Panc1 (cell line): Measurements from ENCODE around the gene CCDC70.

DNA sequence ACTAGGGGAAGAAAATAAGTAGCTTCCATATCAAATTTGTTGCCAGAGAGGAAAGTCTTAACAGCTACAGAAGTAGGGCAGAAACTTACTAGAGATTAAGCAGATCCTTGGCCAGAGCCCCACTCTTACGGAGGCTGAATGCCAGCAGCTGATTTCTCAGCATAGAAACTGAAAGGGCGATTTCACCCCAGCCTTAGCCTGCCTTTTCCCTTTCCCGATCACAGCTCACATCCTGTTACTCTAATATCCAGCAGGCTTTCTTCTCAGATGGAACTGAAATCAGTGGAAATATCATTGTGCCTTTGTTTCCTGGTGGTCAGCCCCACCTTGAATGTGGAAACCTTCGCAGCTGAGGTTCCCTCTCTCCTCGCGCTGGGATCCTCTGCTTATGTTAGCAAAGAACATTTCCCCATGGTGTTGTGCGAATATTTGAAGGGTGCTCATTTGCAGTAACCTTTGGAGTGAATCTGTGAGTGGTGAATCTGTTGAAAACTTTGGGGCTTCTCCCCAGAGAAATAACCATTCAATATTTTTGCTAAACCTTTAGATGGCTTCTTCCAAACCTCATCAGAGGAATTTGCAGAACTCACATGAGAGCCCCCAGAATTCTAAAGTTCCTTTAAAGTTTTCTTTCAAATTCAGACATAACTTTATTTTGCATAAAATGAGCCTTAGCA, 8.5 kb downstream of the FAM124A start:
- RRBS, 2 experiments = no CpG with 5 or more reads among the region's 7 CpGs

GRCh38 chr13:51375884-51376322, 36.4 kb downstream of the SERPINE3 start:
- RRBS, 2 experiments = no CpG with 5 or more reads among the region's 4 CpGs

DNA sequence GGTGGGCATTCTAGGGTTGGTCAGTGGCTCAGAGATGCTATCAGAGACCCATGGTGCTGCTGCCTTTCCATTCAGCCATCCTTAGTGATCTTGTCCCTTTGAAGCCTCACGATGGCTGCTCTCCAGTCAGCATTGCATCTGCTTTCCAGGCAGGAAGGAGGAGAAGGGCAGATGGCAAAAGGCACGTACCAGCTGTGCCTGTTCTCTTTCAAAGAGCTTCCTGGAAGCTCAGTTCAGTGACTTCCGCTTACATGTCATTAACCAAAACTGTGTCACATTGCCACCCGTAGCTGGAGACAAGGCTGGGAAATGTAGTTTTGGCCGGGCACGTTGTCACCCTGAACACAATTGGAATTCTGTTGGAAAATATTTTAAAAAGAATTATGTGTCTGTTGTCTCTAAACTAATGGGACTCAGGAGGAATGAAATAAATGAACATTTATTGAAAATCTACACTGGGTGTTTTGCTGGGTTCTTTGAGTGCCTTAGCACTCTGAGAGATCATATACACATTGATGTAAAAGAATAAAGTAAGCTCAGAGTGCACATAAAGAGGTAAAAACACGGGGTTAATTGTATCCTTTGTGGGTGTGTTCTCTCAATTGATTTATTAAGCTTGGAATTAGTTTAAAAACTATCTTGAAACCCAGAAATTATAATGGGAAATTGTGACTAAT, 30.3 kb downstream of the WDFY2 start:
- RRBS, 2 experiments = no CpG with 5 or more reads among the region's 7 CpGs

GRCh38 chr13:51646001-51646785, 61.9 kb downstream of the WDFY2 start:
- RRBS, 2 experiments = no CpG with 5 or more reads among the region's 10 CpGs

- RRBS, 2 experiments = no CpG with 5 or more reads among the region's 4 CpGs
Measured at GRCh38 chr13:51861739-51862428, at the start of gene CCDC70. Gene CCDC70, plus strand, starts transcription at chr13:51861969.

DNA sequence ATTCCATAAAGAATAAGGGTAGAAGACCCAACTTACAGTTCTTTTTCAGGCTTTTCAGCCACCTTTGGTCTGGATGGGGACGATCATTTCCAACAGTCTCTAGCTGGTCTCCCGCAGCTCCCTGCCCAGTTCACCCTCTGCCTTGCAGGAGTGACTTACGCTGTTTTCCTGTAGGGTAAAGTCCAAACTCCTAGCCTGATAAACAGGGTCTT, 4.9 kb downstream of the ATP7B start:
- RRBS, 2 experiments = no CpG with 5 or more reads among the region's 3 CpGs

DNA sequence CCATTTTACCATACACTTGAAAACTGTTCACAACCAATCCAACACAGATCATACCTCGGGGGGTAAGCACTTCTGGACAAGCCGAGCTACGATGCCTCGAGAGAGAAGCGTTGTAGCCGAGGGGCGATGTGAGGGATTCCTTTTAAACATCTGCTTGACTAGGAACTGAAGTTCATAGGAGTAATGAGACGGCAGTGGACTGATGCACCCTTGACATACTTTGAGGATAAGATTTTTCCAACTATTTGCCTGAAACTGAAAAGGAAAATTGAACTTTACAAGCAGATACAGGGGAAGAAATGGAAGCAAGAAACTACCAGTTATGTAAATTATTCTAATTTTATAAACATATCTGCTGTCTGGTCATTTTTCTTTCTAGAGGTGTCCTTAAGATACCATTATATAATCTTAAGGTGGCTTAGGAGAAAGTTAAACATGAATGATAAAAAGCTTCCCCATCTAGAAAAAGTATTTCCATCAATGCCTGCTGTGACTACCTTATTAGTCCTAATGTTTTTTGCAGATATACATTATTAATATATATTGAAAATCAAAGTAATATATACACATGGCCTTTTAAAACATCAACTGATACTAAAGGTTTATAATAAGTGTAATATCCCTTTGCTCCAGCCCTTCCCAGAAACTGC, 14.6 kb downstream of the NEK3 start:
- RRBS, 2 experiments = no CpG with 5 or more reads among the region's 8 CpGs

- RRBS, 2 experiments = 58 to 59% methylated on average over 6 to 12 of the region's 18 CpGs
Measured at GRCh38 chr13:52739246-52739437, 478 bp downstream of the CNMD start.

DNA sequence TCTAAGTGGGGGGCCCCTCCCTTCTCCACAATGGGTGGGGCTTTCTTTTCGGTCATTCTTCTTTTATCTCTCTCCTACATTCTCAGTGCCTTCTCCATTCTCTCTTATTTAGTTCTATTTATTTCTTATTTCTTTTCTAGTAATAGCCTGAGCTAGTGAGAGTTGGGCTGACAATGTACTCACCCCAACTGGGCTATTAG, 331.4 kb downstream of the OLFM4 start:
- RRBS, 2 experiments = no CpG with 5 or more reads among the region's 1 CpG

- RRBS, 2 experiments = no CpG with 5 or more reads among the region's 3 CpGs
Measured at GRCh38 chr13:55879718-55880179, 1261.0 kb upstream of the PRR20A start.

GRCh38 chr13:57634197-57635201, 3.0 kb downstream of the PCDH17 start:
- RRBS, 2 experiments = 78 to 91% methylated on average over 4 of the region's 75 CpGs

- RRBS, 2 experiments = no CpG with 5 or more reads among the region's 1 CpG
Measured at GRCh38 chr13:59638431-59638932, 525.2 kb downstream of the DIAPH3 start.

DNA sequence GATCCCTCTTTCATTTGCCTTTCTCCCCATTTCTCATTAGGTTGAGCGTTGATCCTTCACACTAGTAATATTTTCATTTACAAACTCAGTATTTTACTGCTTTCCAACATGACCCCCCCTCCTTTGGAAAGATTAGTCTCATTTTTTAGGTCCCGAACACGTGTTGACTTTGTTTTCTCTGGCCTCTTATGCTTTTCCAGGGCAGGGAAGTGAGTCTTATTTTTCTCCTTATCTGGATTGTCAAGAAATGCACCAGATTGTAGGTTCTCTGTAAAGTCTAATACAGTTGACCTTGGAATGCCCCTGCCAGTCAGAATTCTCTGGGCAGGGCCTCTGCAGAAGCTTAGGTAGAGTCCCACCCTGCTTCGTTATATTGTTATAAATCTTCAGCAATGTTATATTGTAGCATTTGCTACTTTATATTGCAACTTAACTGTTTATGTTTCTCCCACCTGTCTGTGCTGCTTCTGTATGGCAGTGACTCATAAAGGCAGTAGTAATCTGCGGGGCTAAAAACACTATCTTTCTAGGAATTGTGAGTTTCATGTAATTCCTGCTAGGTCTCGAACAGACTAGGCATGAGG, 2.0 kb downstream of the TDRD3 start:
- RRBS, 2 experiments = no CpG with 5 or more reads among the region's 6 CpGs

DNA sequence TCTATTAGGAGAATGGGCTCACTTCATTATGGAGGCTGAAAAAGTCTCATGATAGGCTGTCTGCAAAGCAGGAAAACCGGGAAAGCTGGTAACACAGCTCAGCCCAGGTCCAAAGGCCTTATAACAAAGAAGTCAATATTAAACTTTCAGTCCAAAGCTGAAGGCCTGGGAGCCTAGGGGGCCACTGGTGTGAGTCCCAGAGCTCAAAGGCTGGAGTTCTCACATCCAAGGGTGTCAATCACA, 249.0 kb upstream of the PCDH20 start:
- RRBS, 2 experiments = no CpG with 5 or more reads among the region's 1 CpG

DNA sequence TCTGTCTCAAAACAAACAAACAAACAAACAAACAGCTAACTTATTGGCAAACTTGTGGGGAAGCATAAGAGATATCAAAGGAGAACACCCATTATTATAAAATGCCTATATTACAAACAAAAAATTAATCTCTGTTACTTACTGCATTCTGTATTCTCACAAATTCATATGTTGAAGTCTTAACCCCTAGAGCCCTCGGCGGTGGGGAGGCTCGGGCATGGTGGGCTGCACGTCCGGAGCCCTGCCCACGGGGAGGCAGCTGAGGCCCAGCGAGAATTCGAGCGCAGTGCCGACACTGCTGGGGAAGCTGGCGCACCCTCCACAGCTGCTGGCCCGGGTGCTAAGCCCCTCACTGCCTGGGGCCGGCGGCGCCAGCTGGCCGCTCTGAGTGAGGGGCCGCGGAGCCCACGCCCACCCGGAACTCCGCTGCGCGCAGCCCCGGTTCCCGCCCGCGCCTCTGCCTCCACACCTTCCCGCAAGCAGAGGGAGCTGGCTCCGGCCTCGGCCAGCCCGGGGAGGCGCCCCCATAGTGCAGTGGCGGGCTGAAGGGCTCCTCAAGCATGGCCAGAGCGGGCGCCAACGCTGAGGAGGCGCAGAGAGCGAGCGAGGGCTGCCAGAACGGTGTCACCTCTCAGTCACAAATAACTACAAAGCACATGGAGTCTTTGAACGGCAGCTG, 1316.8 kb upstream of the ENSG00000285566 start:
- RRBS, 2 experiments = 93 to 97% methylated on average over 7 of the region's 41 CpGs

GRCh38 chr13:65940883-65941401, 1289.2 kb downstream of the PCDH9 start:
- RRBS, 2 experiments = no CpG with 5 or more reads among the region's 6 CpGs

DNA sequence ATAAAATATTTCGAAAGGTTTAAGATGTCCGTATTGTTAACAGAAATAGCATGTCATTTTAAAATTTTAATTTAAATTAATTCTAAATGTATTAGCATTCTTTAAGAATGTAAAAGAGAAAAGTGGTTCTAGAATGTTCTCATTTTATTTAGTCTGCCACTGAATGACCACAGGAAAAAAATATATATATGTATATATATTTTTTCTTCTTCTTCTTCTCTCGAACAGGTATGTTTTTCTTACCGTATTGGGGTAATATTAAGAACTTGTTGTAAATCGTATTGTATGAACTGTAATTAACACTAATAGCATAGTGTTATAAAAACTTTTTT, 405.2 kb downstream of the PCDH9 start:
- RRBS, 2 experiments = no CpG with 5 or more reads among the region's 5 CpGs

DNA sequence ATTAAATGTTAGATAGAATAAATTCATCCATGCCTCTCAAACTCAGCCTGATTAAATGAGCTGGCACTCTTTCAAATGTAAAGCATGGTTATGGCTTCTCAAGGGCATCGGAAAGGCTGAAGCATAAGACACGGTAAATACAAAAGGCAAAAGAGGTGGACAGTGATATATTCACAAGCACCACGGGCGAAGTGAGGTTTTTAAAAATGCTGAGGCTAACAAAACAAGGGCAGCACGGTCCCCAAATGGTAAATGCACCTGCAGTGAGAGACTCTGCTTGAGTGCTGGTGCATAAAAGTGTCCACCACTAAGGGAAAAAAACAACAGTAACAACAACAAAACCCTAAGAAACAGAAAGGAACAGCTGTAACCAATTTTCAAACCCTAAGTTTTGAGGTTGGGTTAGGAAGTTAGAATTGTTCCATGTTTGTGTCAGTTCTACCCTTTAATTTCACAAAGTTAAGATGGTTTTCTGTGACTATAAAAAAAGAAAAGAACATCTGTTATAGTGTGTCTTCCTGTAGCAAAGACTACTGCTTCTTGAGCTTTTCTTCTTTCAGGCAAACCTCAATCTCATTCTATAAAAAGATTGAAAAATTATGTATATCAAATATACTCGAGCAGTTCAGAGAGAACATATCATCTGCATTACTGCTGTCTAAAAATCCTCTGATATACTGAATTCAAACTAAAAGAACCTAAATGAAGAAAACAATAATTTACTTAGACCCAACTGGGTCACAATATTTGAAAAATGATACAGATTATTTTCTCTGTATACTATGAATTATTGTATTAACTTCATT, 234.8 kb downstream of the PCDH9 start:
- RRBS, 2 experiments = no CpG with 5 or more reads among the region's 6 CpGs

DNA sequence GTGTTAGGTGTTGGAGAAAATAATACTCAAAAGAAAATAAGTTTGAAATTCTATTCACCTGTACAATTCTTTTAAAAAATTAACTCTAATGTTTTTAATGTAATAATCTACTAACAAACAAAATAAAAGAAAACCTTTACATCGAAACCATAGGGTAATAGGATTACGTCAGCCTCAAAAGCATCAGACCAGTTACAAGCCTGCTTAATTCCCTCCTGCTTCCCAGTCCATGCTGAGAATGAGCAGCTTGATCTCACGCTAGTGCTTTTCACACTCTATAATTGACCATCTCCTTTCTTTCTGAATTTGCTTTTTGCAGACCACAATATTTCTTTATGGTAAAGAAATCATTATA, 160.8 kb downstream of the PCDH9 start:
- RRBS, 2 experiments = no CpG with 5 or more reads among the region's 3 CpGs